Right cardiac atrium (tissue), 1 donor: ENCODE measurements around the gene TRIM15.

DNA sequence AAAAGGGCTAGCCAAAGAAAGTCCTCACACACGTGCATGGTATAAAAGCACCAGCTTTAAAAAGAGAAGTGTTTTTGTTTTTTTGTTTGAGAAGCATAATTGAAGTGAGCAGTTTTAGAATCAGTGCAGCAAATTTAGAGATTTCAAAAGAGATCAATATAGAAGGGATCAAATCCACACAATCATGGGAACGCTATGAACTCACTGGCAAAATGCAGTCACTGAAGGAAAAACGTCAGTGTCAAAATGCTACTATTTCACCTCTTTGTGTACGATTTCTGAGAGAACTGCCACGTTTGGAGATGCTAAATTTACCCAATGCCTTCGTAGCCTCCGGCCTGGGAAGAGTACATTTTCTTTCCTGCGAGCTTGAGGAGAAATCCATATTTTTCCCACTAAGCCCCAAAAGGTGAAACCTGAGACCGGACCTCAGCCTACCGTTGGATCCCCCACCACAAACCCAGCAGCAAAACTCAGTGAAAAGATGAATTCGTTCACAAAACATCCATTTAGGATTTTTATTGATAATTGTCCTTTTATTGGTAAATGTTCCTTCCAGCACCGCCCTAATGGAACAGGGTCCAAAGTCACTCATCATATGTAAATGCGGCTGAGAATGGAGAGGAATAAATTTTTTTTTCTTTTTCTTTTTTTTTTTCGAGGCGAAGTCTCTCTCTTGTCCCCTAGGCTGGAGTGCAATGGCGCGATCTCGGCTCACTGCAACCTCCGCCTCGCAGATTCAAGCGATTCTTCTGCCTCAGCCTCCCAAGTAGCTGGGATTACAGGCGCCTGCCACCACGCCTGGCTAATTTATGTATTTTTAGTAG lies 70.3 kb upstream of the SCAND3 start:
- PRO-cap: no peak

DNA sequence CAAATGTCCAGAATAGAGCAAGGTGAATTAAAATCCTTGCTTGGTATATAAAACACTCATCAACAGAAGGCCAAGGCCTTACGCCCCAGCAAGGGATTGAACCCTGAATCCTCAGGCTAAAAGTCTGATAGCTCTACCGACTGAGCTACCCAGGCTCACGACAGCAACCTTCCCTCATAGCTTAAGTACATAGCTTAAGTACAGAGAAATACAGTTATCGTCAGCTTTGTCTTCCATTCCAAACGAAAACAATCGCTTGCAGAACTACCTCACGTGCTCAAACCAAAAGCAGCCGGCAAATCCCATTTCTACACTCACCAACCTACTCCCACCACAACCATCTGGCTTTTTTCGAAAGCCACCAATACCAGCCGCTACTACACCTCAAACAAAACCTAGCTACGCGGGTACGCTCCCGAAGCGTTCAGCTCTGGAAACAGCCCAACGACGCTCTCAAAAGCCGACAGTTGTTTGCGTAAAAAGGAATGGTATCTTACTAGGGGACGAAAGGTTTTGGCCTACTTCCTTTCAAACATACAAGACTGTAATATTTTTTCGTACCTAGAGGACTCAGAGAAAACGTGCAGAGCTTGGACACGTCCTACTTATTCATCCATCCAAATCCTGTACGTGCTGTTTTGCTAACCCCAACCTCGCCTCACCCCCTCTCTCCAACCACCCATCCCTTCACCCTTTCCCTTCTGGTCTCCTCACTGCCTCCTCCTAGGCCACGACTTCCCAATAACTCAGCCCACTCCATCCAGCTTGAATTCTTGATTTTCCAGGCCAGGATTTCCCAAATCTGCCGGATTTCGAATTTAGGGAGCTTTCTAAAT lies 106.2 kb upstream of the SCAND3 start:
- PRO-cap: no peak

- PRO-cap: no peak
Measured at GRCh38 chr6:28885285-28885689, 38.5 kb downstream of the TRIM27 start.

- PRO-cap: no peak
Measured at GRCh38 chr6:28922643-28922800, 1.3 kb downstream of the TRIM27 start.

DNA sequence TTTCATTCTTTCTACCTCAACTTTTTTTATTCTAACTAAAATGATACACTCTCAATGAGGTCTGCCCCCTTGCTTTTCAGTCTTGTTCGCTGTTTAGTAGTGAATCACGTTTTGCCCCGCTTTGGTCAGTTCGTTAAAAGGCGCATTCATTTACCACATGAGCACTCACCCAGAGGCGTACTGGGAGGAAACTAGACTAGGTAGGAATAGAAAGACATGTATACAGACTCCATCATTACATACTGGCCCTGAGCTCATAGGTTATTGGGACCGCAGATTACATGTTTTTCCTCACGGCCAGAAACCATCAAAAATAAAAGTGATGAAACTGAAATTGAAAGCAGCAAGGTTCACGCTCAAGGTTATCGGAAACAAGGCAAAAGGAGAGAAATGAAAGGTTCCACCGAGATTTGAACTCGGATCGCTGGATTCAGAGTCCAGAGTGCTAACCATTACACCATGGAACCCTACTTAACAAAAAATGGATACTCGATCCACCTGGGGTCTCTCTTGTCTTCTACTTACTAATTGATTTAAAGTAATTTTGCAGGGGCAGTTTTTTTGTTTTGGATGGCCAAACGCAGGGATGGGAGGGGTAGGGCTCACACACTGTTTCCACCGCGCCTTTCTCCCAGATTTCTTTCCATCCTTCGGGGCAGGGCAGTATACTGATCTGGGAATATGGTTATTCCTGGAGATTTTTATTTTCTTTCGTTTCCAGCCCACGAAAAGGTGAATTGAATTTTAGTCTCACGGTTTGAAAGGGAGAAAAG lies 17.6 kb upstream of the TRIM27 start:
- PRO-cap: unidirectional peak, minus-strand start at position 473 of the sequence

- PRO-cap: no peak
Measured at GRCh38 chr6:28980718-28981440, 24.2 kb downstream of the ZNF311 start.

- PRO-cap: bidirectional peak, plus-strand start at chr6:28985710, minus-strand start at chr6:28985549
Measured at GRCh38 chr6:28985394-28985938, 19.6 kb downstream of the ZNF311 start.

DNA sequence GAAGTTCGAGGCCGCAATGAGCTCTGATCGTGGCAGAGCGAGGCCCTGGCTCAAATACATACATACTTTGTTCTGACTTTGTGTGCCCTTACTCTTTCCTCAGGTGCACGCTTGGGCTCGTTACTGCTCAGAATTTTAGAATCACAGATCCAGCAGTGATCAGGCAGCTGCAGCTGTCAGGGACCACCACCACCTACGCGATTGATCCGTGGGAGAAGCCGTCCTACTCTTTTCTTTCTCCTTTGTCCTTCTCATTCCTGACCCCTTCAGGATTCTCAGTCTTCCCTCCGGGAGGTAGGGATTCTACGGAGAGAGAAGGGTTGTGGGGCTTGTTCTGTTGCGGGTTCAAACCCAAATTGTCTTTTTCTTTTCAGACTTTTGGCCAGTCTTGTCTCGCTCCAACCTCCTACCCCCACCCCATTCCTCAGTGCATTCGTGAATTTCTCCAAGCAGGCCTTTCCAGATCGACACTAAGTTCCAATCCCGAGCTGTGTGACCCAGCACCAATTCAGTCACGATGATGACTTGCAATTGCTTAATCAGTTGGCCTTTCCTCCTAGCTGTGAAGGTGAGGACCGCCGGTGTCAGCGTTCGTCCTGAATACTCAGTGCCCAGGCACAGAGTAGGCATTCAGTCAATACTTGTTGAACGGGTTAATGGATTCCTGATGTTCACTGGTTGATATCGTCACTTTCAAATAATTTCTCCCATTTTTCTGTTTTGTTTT lies 19.0 kb downstream of the ZNF311 start:
- PRO-cap: no peak

GRCh38 chr6:29011220-29011985 lies 6.3 kb upstream of the ZNF311 start:
- PRO-cap: no peak

- PRO-cap: no peak
Measured at GRCh38 chr6:29497367-29497745, 9.6 kb upstream of the MAS1L start.

- PRO-cap: bidirectional peak, plus-strand start at chr6:29628955, minus-strand start at chr6:29628804
Measured at GRCh38 chr6:29628552-29628997, 4.4 kb downstream of the GABBR1 start.

- PRO-cap: no peak
Measured at GRCh38 chr6:29907933-29908452, 34.3 kb upstream of the HLA-A start.

- PRO-cap: no peak
Measured at GRCh38 chr6:29908678-29909181, 33.6 kb upstream of the HLA-A start.

GRCh38 chr6:29940973-29941452 lies 1.3 kb upstream of the HLA-A start:
- PRO-cap: unidirectional peak, plus-strand start at chr6:29941288

GRCh38 chr6:29943641-29943954 lies 1.3 kb downstream of the HLA-A start:
- PRO-cap: no peak

- PRO-cap: no peak
Measured at GRCh38 chr6:30007076-30007659, 53.9 kb upstream of the POLR1H start.

DNA sequence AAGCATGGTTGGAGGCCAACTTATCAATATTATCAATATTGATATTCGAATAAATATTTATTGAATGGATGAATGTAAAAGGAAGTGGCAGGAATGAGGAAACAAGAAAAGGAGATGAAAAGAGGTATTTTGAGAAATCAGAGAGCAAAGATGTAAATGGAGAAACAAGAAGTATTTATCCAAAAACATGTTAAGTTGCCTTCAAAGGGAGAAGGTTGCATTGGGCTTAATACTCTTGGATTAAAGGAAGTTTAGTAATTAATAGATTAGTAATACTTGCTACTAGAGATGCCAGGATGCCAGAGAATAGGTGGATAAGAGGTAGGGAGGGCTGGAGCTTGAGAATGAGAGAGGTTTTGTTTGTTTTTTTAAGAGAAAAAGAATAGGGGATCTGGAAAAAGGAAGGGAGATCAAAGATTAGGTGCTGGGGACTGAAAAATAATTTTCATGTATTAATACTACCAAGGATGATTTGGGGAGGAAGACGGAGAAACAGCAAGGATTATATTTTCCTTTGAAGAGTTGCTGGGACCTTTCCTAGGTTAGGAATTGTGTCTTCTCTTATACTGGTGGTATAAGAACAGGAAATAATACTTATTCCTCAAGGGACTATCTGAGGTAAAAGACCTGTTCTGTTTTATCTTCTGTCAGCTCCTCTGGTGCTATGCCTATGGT lies 952 bp downstream of the PPP1R11 start:
- PRO-cap: no peak

DNA sequence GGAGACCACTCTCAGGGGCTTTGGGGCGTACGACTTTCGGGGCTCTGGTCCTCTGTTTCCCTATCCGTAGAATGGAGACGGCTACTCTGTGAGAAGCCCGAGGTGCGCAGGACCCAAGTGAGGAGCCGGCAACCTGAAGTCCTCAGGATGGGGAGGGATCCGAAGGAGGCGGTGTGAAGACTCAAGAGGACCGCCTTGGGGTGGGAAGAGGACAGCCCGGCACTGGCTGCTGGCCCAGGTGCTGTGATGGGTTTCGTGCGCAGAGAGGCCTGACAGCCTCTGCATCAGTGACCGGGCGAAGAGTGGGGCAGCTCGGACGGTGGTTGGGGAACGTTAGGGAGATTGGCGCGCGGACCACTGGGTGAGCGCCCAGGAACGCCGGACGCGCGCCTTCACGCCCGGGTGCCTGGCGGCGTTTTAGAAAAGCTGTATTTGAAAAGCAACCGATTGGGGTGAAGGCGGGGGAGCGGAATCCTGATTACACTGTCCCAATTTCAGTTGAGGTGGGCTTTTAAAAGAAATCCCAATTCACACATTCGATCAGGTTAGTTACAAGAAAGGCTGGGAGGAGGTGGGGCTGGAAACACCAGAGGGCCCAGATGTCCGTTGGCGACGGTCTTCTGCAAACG lies 8.7 kb upstream of the TRIM40 start:
- PRO-cap: no peak

- PRO-cap: no peak
Measured at GRCh38 chr6:30162969-30164105, at the start of gene TRIM15. Gene TRIM15, plus strand, starts transcription at chr6:30163546.

DNA sequence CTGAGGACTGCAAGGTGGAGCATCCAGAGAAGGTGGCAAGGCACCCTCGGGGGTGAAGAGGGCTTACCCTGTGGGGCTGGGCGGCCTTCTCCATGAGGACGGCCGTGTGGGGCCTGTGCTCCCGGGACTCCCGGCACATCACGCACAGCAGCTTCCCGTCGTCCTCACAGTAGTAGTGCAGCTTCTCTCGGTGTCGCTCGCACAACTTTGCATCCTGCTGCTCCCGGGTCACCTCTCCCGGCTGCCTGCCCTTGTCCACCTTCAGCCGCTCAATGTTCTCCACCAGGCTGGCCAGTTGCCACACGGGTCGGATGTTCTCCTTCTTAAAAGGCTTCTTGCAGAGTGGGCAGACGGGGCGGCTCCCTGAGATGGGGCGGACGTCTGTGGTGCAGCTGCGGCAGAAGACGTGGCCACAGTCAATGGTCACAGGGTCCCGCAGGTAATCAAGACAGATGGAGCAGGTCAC lies 14.6 kb downstream of the TRIM26 start:
- PRO-cap: no peak